Thoracic aorta (tissue), 1 donor: ENCODE measurements around a stretch of chr10.

DNA sequence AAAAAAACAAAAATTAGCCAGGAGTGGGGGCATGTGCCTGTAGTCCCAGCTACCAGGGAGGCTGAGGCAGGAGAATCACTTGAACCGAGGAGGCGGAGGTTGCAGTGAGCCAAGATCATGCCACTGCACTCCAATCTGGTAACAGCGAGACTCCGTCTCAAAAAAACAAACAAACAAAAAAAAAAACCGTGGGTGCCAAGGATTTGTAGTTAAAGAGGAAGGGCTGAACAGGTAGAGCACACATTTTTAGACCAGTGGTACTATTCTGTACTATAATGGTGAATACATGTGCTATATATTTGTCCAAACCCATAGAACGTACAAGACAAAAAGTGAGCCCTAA is 17.3 kb downstream of the SHTN1 start:
- RAMPAGE, long total RNA, result no peak

- RAMPAGE, long total RNA, result no peak
Measured at GRCh38 chr10:117167718-117167958, 29.6 kb upstream of the VAX1 start.

DNA sequence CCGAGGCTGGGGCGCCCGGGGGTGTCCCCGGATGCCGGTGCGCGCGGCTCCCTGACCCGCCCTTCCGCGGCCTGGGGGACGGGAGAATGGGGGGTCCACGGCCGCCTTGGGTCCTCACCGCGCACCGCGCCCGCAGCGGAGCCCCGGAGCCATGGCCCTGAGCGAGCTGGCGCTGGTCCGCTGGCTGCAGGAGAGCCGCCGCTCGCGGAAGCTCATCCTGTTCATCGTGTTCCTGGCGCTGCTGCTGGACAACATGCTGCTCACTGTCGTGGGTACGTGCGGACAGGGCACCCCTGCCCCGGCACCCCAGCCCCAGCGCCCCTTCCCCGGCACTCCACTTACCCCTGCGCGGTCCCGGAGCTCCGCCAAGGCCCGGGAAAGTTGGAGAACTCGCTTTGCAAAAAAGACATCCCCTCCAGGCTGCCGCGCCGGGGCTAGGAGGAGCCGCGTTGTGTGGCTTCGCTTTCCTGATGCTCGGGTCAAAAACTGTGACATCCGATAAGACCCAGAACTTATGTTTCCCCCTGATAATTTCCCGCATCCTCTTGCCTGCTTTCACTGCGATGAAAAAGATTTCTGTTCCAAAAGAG is 724 bp downstream of the SLC18A2 start:
- RAMPAGE, long total RNA, result no peak

- RAMPAGE, long total RNA, result no peak
Measured at GRCh38 chr10:117275317-117275741, 34.4 kb downstream of the SLC18A2 start.

- RAMPAGE, long total RNA, result no peak
Measured at GRCh38 chr10:117285175-117285444, 44.2 kb downstream of the SLC18A2 start.

- RAMPAGE, long total RNA, result no peak
Measured at GRCh38 chr10:117535179-117535945, 7.2 kb upstream of the EMX2 start.

- RAMPAGE, long total RNA, result no peak
Measured at GRCh38 chr10:118039910-118040531, 6.7 kb downstream of the RAB11FIP2 start.

DNA sequence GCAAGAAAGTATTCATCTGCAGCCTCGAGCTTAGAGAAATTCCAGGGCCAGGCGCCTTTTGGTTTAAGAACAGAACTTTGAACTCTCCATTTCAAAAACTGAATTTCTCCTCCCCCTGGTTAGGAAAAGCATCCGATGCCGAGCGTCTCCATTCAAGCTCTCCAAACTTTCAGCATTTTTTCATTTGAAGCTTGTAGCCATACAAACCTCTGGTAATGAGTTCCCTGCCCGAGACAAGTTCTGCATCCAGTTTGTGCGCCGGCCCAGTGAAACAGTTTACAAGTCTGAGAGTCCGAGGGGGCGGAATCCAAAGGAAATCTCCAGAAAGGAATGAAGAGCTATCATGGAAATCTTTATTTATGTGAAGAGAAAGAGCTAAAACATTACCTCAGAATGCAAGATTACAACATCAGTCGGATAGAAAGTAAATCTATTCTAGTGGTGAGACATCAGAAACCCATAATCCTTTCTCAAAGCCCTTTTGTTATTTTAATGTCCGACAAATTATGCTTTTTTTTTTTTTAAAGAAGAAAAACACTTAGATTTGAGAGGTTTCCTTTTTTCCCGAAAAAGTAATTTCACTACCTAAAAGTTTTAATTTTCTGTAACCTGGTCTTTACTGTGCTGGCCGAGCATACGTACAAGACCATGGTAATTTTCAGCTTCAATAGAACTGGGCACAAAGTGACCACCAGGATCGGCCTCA is 69.7 kb downstream of the FAM204A start:
- RAMPAGE, long total RNA, result no peak

DNA sequence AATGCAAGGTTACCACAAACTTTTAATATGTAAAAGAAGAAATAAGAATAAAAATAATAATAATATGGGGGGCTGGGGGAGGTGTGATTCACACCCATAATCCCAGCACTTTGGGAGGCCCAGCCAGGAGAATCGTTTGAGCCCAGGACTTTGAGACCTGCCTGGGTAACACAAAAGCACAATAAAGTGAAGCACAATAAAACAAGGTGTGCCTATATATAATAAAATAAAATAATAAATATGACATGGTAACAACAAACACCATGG is 25.2 kb downstream of the EIF3A start:
- RAMPAGE, long total RNA, result no peak

DNA sequence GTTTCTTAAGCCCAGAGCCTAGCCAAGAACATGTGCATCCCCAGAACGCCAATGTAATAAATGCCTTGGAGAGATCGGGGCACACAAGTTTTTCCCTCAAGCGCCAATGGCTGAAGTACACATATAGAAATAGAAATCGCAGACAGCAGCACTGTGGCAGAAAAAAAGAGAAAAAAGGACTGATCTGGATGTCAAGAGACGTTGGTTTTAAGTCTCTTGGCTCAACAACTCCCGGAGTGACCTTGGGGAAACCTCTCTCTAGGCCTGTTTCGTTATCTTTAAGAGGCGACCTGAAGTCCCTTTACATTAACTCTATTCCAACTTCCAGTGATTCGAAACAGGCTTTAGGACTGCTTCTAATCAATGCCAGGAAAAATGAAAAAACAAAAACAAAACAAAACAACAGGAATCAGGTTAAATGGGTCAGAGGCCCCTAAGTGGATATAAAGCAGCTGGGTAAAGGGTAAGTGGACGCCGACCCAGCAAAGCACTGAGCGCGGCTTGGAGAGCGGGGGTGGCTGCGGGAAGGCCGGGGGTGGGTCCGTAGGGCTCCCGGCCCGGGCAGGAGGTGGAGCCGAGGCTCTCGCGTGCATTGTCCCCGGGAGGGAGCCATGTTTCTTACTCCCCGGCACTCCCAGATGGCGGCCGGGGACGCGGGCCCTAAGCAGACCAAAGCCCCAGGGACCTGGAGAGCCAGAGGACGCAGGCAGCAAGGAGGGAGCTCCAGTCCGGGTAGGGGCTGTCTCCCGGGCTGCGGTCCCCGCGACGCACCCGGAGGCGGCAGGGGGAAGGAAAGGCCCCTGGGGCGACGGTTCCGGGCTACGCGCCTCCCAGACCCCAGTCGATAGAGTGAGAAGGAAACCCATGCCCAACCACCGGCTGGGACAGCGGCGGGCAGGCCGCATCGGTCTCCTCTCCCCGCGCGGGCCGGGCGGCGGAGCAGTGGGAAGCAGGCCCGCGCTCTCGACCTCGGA is 721 bp downstream of the EIF3A start:
- RAMPAGE, long total RNA, result no peak

- RAMPAGE, long total RNA, result no peak
Measured at GRCh38 chr10:119090287-119090835, 9.7 kb upstream of the EIF3A start.

DNA sequence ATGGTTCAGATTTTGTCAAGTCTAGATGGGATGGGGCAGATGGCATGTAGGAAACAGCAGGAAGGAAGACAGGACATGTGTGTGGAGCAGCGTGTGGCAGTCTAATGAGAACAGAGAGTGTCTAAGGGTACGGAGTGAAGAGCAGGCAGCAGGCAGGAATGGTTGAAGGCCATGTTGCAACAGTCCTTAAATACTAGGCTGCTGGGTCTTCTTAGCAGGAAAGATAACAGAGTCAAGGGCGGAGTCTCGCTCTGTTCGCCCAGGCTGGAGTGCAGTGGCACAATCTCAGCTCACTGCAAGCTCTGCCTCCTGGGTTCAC is 3.5 kb downstream of the PRDX3 start:
- RAMPAGE, long total RNA, result no peak

DNA sequence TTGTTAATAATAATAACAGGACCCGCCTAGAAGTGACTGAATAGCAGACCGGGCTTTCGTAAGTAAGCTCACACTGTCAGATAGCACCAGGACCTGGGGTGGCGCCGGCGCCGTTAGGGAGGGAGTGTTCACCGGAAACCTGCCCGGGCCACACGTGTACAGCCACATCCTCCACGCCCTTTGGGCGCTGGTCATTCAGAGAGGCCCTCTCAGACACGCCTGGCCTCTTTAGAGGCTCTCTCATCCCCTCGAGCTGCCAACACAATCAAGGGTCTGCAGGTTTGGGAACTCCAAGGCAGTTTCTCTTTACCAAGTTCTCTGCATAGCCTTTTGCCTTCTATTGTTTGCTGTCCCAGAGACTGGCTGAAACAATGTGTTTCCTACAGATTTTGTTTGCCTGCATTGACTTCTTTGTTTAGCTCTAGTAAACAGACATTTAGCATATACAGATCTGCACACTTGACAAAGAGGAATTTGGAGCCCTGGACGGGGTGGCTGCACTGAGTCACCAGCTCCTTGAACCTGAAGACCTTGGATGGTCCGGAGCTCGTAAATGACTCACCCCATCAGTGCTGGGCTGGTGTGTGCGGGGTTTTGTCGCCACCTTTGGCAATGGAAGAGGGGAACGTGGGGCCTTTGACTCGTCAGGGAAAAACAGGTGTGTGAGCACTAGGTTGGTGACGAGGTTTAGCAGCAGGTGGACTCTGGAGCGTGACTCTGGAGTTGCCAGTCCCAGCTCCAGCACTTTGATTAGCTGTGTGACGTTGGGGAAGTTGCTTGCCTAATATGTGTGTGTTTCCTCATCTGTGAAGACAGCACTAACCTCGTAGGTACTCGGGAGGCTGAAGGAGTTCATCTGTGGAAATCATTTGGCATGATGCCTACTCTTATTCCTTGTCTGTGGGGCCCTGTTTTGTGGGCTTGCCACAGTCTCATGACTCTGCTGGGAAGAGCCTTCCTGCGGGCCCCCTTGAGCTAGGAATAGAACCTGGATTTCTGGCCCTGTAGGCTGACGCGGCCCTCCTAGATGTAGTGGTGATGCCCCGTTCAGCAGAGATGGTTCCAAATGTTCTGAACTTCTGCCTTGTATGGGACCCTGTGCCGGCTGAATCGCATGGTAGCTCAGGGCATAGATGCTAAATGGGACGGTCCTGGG is 64.1 kb downstream of the GRK5 start:
- RAMPAGE, long total RNA, result no peak

DNA sequence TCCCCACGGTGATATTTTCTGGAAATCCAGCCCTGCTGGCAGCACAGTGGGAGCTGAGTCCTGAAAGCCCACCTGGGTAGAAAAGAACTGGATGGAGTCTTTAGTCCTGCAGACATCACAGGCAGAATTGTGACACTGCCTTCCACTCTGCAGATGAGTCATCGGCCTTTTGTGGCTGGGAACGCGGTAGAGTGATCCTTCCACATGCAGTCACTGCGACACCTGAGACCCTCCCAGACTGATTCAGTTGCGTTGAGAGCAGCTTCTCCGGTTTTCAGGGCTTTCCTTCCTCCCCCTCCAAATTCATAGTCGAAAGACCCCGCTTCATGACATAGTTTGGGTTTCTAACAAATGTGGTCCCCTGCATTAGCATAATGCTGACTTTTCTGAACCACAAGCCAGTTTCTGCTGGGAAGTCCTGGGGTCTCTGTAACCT is 108.2 kb downstream of the GRK5 start:
- RAMPAGE, long total RNA, result no peak

GRCh38 chr10:119406339-119406953 is 136.1 kb downstream of the RGS10 start:
- RAMPAGE, long total RNA, result no peak

- RAMPAGE, long total RNA, result no peak
Measured at GRCh38 chr10:119408661-119409733, 133.5 kb downstream of the RGS10 start.

DNA sequence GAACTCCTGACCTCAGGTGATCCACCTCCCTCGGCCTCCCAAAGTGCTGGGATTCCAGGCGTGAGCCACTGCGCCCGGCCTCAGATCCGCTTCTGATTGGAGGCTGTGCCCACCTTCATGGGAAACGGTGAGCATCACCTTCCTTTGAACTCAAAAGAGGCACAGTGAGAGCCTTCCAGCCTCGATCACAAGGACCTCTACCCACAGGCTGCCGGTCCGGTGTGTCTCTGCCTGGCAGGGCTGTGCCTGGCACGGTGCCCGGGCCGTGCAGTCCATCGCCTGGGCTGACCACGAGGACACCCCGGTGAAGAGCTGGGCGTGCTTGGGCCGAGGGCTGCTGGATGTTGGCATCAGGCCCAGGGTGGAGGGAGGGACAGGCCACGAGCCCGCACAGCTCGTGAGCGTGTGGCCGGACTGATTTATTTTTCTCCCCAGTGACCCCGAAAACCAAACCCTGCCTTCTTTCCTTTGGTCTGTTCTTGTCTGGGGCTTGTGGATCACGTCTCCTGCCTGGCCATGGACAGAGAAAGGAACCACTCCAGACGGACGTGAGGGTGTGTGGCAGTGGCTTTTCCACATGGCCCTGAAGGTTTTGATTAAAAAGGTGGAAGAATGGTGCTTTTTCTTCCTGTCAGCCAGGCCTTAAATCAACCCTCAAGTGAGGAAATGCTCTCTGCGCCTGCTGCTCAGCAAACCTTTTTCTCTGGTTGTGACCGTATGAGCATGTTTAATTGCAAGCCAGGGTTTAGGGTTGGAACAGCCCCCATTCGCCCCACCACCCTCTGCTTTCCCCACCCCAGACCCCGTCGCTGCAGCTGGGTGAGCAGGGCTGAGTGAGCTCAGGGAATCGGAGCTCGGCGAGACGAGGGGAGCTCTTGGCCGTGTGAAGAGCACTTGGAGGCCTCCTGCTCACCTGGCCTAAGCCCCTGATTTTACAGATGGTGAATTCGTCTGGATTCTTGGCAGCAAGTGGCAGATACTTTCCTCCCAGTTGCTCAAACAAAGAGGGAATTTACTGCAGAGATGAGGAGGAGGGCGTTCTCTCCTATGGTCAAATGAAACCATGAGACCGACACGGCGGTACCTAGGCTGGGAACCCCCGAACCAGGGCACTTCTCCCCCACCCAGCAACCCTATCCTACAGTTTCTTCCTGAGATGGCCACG is 130.1 kb downstream of the RGS10 start:
- RAMPAGE, long total RNA, result no peak

DNA sequence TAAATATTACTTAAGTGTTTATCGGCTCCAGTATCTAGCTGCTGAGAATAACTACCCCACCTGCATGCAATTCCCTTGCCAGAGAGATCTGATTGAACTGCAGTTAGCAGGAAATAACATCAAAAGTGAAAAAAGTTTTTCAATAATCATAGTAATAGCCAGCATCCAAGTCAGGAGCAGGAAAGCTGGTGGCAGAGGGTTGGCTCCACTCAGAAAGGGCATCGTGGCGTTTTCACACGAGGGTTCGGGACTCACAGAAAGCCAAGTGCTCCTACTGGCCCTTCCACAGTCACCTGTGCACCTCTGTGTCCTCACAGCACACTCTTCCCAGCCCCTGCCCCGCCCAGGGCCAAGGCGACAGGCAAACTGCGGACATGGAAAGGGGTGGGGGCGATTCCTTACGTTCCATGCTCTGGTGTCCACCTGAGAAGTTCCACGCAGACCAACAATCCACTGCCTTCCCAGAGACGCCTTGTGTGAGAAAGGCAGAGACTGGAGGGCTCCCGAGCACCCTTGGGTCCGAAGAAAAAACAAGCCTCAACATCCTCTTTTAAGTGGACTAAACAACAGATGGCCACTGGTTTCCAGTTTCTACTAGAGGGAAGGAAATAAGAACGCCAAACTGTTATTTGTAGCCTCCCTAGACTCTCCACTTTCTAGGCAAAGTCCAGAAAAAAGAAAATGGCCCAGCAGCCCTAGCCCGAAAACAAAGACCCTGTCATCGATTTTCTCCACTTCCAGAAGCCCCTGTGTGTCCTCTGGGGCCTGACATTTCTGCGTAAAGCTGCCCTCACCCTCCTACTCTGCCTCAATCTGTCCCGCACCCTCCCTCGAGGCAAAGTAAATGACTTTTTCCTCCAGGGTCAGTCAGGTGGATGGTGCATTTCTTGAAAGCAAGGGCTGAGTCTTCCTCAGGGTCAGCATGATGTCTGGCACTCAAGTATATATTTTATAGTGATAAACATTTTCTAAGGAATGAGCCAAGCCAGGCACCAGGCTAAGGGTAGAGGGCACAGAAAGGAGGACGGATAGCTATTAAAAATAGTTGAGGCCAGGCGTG is 6.1 kb downstream of the RGS10 start:
- RAMPAGE, long total RNA, result no peak

DNA sequence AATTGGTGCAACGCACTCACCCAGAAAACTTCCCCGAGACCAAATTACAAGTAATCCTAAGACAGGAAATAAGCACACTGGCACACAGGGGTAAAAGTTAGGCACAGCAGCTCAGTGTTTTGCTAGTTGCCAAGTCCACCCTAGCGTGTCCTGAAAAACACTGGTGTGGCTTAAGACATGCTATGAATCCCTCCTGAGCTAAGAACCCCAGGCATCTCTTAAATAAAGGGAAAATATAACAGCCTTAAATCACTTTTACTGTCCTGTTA is 1.8 kb upstream of the RGS10 start:
- RAMPAGE, long total RNA, result no peak

GRCh38 chr10:119595438-119595797 is 1.3 kb downstream of the TIAL1 start:
- RAMPAGE, long total RNA, result no peak